Daoy (cell line): ENCODE measurements around the gene CD59.

- RAMPAGE, long total RNA = no peak
These were observed 4.4 kb downstream of the CD59 start for GRCh38 chr11:33731969-33732168.

GRCh38 chr11:33733821-33734932 is 2.0 kb downstream of the CD59 start:
- RAMPAGE, long total RNA = no peak

DNA sequence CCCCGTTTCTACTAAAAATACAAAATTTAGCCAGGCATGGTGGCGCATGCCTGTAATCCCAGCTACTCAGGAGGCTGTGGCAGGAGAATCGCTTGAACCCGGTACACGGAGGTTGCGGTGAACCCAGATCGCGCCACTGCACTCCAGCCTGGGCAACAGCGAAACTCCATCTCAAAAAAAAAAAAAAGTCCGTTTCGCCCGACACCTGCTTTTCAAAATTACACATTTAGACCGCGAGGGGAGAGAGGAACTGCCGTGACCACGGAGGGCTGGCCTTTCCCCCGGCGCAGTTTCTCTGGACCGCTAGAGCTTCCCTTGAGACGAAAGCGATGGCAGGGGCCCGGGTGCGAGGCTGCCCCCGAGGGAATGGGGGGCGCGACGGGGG is 490 bp downstream of the CD59 start:
- RAMPAGE, long total RNA = no peak

- RAMPAGE, long total RNA = start-site peak on the minus strand at chr11:33736412-33736417, 75 and 119 reads in 2 replicates
These were observed at the start of gene CD59 for GRCh38 chr11:33736296-33736671. Gene CD59 (minus strand): TSS chr11:33736423.

- RAMPAGE, long total RNA = no peak
These were observed 23.5 kb downstream of the LMO2 start for GRCh38 chr11:33868464-33868772.

GRCh38 chr11:33990730-33991311 is 60.7 kb upstream of the CAPRIN1 start:
- RAMPAGE, long total RNA = no peak

DNA sequence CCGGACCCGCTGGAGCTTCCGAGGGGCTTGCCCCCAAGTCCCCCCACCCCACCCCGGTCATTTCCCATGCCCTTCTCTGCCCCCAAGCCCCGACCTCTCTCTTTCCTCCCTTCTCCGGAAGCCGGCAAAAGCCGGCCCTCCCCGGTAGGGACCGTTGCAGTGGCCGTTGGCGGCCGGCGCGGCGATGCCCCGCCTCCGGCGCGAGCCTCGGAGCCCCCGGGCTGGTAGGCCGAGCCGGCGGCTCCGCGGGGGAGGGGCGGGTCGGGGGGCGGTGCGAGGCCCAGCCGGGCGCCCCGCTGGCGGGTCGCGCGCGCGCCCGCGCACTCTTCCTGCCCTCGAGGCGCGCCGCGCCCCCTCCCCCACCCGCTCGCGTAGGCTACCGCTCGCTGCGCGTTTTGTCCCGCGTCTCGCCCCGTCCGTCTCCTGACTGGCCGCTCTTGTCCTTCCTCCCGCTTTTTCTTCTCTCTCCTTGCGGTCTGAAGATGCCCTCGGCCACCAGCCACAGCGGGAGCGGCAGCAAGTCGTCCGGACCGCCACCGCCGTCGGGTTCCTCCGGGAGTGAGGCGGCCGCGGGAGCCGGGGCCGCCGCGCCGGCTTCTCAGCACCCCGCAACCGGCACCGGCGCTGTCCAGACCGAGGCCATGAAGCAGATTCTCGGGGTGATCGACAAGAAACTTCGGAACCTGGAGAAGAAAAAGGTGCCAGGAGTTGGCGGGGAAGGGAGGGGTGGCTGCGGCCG is 577 bp downstream of the CAPRIN1 start:
- RAMPAGE, long total RNA = no peak

GRCh38 chr11:34097864-34098113 is 7.6 kb upstream of the NAT10 start:
- RAMPAGE, long total RNA = no peak

GRCh38 chr11:34192365-34192776 is 86.9 kb downstream of the NAT10 start:
- RAMPAGE, long total RNA = no peak

DNA sequence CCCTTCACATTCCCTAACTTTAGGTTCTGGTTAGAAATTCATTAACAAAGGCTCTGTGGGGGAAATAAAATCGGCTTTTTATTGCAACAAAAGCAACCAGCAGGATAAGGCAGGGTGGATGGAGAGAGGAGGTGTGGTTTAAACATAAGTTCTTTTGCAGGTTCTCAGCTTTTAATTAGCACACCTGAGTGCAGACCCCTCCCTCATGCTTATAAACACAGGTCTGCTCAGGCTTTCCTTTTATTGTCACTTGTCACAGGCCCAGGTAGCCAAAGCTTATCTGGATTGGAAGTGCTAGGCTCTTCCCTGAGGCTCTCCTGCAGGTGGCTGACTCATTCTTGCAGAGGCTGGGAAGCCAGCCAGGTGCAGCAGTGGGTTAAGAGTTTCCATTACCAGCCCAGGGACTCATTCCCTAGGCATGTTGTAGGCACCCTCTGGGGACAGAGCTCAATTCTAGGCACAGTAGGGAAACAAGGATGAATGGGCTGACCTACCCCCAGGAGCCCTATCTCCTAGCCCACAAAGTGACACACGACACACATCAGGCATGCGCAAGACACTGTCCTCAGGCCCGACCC is 94.4 kb downstream of the ABTB2 start:
- RAMPAGE, long total RNA = no peak

DNA sequence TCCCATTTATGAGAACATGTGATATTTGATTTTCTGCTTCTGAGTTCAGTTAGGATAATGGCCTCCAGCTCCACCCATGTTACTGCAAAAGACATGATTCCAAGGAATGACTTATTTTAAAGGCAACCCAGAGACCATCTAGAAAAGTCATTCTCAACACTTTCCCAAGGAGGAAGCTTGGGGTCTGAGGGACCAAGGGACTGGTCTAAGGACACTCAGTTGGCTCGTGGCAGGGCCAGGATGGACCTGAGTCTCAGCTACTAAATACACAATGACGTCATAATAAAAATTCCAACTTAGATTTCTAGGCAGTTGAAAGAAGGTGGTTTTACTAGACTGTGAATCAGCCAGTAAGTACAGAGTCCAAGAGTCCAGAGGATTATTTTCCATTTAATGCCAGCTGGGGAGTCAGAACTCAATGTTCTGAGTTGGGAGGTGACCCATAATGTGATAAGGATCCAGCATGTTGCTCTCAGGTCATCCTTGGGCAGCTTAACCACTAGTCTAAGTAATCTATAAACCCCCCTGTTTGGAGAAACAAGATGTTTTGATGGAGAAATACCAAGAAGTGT is 39.4 kb downstream of the ABTB2 start:
- RAMPAGE, long total RNA = no peak

- RAMPAGE, long total RNA = no peak
These were observed 1.3 kb upstream of the ABTB2 start for GRCh38 chr11:34359017-34359567.

GRCh38 chr11:34416422-34416871 is 22.3 kb upstream of the CAT start:
- RAMPAGE, long total RNA = no peak

GRCh38 chr11:34427105-34427912 is 11.4 kb upstream of the CAT start:
- RAMPAGE, long total RNA = no peak

DNA sequence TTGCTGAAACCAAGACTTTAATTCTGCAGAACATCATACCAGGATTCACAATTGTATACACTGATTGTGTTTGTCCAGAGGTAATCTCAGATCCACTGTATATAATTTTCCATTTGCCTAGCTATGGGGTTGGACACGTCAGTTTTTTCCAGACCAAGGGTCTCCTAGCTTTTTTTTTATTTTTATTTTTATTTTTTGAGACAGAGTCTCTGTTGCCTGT is 48.5 kb upstream of the EHF start:
- RAMPAGE, long total RNA = no peak

DNA sequence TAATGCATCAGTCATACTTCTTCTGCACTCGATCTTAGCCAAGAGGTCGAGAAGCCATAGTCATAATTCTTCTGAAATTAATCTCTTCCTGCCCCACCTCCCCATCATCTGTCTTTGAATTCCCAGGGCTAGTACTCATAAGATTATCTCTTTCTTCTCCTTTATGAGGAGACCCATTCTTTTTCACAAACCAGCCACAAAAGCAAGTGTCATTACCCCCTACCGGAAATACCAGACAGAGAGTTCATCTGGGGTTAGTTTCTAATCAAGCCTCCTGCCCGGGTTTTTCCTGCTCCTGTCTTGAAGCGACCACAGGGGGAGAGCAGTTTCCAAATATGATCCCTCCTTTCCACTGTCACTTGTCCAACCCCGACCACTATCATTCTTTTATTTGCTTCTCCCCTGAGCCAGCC is 21.3 kb upstream of the EHF start:
- RAMPAGE, long total RNA = no peak

DNA sequence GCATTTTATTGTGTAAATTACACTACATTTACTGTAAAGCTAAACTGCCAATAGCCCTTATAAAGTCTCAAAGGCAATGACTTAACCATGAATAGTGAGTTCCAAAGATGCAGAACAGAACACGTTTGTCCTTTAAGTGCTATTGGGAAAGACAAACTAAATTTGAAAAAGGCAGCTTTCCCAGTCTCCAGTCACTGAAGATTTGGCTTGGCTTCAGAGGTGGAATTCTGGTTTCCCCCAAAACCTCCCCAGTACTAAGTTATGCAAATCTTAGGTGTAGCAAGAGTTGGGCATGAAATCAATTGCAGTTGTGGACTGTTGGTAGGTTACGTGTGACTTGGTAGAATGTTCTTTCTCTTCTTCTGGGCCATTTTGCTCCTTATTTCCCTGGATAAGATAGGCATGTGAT is 60.7 kb downstream of the APIP start:
- RAMPAGE, long total RNA = no peak

DNA sequence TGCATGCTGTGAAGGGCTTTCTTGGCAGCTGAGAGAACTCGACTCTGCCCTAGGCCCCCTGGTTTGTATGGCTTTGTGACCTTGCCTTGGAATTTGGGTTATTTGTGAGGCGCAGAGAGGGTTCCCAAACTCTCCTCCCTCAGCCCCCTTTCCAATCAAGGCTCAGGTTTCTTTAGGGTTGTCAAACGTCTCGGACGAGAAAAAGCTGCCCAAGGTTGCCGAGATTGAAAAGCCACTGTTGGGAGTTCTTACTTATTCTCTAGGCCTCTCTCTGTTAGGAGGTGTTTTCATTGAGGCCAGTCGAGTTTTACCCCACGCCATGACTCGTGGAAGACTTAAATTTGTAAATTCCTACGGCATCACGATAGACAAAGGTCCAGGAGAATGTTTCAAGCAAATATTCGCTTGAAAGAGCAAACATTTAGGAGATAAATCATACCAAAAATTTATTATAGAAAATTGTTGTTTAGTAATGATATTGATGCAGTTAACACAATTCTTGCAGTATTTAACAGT is 613 bp downstream of the PDHX start:
- RAMPAGE, long total RNA = no peak

GRCh38 chr11:35088569-35089098 is 50.3 kb upstream of the CD44 start:
- RAMPAGE, long total RNA = no peak

DNA sequence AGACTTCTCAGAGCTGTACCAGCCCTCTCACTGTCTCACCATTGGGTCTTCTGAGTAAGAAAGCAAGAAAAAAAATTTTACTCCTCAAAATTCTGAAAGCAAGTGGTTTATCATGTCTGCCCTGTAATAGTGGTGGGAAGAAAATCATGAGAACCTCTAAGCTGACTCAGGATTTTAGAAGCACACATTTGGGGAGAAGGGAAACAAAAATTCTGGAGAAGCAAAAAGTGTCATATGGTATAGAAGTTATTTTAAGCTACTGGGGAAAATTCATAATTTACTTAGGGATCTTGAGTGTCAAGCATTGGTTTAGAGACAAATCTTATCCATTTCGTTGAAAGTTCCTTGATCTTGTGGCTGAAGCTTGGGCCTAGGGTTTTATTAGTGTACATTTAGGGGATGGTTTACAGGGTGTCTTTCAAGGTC is 14.9 kb downstream of the CD44 start:
- RAMPAGE, long total RNA = no peak